Fibroblast of the aortic adventitia (primary cell): Measurements from ENCODE around the gene ZIC5.

DNA sequence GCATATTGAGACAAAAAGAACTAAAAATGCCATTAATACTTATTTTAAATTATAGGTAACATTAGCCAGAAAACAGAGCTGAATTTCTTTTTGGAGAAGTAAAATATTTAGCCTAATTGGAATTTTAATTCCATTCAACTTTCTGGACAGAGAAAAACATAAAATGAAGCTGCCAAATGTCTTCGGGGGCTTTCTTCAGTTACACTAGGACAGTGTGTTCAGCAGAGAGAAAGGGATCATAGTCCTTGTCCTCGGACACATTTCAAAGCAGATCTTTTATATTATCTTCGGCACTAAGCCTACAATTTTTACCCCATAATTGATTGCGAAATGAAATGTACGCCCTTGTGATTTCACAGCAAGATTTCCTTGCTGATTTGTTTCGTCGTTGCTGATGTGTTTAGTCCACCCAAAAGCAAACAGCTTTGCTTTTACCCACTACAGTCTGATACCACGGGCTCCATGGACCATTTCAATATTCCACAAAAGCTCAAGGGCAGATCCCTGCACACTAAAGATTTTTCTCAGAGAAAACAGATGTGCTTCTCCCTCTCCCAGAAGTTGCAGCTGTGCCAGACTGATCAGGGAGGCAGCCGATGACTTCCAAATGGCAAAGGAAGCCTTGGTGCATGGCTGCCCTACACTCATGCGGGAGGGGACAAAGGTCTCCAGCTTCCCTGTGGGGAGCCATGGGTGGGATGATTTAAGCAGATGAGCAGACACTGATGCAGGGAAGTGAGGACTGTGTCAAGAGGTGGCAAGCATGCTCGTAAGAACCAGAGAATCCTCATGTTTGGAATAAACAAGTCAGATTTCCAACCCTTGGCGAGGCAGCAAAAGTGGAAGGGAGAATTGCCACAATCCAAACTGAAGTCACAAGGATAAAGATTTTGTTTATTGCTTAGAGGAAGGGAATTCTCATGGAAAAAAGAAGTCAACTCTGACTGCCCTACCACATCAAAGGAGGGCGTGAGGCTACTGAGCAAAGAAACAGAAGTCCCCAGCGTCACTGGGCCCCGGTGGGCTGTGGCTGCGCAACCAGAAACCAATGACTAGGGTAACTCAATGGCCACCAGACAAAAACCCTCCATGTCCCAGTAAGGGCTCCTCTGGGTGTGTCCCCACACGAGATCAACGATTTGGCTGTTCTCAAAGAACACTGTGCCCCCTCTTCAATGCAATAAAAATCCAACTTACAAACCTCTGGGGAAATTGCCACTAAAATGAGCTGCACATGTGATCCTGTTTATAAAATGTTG, 81.0 kb downstream of the STK24 start:
- CAGE, long polyA plus RNA, result no peak

DNA sequence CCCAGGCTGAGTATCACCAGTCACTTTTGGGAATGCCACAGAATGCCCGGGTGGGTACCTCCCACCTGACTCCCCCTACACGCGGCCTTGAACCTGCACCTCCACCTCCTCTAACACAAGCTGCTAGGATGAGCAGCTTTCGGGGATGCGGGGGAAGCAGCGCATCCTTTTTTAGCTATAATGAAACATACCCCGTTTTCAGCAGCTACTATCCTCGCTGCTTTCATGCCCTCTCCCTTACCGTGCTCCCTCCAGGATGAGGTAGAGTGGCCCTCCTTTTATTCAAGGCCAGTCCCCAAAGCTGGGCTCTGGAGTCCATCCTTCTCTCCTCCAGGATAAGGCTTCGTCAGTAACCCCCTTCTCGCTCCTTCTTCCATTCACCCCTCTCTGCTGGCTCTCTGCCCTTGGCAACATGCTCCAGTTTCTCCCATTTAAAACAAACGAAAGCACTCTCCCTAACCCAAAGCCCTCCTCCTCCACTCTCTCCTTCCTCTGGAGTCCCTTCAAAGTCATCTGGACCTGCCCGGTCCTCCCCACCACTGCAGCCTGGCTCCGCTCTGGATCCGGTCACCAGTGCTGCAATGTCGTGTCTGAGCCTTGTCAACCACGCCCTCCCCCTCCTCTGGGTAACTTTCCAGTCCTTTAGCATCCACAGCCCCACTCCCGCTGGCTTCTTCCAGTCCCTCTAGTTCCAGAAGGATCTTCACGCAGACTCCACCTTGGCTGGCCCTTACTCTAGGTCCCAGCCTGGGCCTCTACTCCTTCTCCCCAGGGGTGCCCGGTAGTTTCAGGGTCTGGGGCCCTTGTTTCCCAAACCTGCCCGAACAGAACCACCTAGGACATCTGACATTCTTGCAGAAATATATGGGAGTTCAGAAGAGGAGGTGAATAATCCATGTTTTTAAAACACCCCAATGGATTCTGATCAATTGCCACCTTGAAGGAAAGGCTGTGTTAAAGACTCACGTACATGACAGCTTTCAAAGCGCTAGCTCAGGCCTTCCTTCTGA, 55.1 kb downstream of the STK24 start:
- CAGE, long polyA plus RNA, result no peak

- CAGE, long polyA plus RNA, result no peak
Observed at GRCh38 chr13:98548948-98550176, 27.5 kb downstream of the STK24 start.

GRCh38 chr13:98557860-98558629, 18.9 kb downstream of the STK24 start:
- CAGE, long polyA plus RNA, result no peak

- CAGE, long polyA plus RNA, result no peak
Observed at GRCh38 chr13:98571691-98572882, 4.8 kb downstream of the STK24 start.

- CAGE, long polyA plus RNA, result no peak
Observed at GRCh38 chr13:98650212-98651140, 73.6 kb upstream of the STK24 start.

DNA sequence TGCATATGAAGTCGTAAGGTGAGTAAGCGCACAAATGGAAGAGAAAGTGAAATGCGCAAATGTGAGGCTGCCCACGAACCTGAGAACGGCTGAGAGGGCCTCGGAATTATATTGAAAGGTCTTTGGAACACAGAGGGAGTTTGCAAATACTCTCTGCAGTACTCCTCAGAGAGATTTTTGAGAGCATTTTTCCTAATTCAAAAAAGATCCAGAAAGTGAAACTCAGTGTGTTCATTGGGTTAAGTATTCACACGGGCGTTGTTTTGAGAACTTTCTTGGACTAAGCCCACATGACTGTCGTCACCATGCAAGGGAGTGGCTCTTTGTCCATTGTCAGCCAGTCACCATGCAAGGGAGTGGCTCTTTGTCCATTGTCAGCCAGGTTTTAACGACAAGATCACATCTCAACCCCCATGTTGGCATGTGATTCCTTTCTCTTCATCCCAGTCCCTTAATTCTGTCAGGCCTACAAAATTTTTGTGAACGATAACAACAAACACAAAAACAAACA, 81.2 kb upstream of the STK24 start:
- CAGE, long polyA plus RNA, result no peak

GRCh38 chr13:98829414-98830084, 77.1 kb upstream of the SLC15A1 start:
- CAGE, long polyA plus RNA, result no peak

DNA sequence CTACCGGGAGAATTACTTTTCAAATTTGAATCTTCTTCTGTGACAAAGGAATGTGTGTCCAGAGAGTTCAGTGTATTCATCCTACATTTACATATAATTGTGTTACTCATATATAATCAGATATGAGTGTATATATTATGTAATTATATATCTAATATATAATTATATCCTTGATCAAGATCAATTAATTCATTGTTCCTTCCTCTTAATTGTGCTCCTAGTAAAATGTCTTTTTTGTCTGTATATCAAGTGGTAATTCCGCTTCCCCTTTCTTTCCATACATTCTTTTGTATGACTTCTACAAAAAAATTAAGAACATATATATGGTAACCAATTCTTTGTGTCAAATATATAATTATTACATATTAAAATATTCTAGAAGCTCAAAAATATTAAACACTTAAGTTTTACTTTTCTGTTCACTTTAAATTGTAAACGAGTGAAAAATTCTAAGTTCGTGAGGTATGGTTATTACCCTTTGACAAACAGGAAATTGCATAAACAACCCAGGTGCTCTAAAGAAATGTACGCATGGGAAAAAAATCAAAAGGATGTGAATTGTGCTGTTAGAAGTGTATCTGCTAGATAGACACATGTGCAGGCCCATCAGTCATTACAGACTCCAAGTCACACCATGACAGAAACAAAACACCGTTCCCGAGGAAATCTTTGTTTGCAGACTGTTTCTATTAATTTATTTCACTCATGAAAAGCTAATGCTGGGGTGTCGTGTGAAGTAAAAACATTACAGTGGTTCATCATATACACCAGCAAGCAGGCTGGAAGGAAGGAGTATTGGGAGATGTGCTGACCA, 16.9 kb upstream of the DOCK9 start:
- CAGE, long polyA plus RNA, result no peak

GRCh38 chr13:99196858-99197185, 3.8 kb upstream of the UBAC2 start:
- CAGE, long polyA plus RNA, result no peak

GRCh38 chr13:99218463-99218911, 17.8 kb downstream of the UBAC2 start:
- CAGE, long polyA plus RNA, result no peak

- CAGE, long polyA plus RNA, result no peak
Observed at GRCh38 chr13:99273234-99273795, 15.1 kb upstream of the GPR18 start.

DNA sequence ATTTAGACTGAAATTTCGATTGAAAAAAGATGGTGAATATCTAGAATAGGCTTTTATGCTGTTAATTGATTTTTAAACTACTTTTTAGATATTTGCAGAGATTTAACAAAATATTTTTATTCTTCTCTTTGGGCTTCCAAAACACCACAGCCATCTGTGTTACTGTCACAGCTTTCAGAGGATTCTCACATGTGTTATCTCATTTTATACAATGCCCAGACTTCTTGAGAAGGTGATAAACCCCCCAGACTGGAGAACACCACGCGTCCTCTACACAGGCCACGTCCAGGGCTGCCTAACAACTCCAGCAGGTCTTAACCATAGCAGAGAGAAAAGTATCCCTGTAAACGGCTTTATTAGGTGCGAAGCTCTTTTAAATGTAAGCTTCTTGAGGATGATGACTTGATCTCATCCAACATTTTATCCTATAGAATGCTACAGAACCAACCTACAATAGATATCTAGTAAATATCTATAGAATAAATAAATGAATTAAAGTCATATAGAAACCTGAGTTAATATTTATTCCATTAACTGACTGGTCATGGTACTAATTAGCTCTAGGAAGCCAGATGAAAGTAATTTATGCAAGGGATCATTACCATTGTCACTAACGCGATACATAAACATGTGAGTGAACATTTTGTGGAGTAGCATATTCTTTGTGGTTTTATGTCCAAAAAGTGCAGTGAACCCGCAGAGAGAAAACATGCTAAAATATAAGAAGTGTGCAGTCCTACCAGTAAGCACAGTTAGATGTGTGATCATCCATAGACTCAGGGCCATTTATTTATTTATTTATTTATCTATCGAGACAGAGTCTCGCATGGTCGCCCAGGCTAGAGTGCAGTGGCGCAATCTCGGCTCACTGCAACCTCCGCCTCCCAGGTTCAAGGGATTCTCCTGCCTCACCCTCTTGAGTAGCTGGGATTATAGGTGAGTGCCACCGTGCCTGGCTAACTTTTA, 1.8 kb downstream of the GPR183 start:
- CAGE, long polyA plus RNA, result no peak

DNA sequence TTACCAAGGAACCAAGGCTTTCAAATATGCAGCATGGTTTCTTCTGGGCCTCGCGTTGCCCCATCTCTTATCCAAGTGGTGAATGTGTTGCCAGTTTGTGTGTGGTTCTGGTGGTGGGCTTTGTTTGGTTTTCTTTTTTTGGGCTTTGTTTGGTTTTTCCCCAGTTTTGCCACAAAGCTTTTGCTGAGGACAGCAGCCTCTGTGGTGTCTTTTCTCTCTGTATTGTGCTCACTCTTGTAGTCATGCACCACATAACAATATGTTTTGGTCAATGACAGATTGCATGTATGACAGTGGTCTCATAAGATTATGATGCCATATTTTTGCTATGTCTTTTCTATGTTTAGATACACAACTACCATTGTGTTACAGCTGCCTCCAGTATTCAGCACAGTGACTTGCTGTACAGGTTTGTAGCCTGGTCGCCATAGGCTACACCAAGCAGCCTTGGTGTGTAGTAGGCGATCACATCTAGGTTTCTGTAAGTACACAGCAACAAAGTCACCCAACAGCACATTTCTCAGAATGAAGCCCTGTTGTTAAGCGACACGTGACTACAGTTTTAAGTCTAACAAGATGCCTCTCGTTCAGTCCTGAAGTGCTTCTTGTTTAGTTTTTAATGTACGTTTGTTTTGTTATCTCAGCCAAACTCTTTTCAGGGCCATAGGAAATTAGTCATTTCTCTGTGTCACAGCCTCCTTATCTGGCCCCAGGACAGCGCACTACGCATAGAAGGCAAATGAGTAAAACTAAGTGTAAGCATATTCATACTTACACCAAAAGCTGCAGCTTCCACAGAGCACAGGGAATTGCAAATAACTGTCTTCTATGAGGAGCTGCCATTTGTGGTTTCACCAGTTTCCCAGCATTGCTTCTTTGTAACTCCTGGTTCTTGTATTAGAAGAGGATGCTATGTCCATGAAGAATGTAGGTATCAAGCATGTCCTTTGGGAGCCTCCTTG, 49.9 kb upstream of the GPR183 start:
- CAGE, long polyA plus RNA, result no peak

DNA sequence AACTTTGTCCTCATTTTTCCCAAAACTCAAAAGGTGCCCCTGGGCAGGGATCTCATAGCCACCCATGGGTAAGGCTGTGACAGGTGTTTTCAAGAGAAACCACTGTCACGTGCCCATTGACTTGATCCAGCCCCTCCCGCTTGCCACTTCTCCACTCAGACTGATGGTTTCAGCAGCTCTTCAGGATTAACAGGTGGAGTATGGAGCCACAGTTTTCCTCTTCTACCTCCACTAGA, 63.3 kb upstream of the GPR183 start:
- CAGE, long polyA plus RNA, result no peak

DNA sequence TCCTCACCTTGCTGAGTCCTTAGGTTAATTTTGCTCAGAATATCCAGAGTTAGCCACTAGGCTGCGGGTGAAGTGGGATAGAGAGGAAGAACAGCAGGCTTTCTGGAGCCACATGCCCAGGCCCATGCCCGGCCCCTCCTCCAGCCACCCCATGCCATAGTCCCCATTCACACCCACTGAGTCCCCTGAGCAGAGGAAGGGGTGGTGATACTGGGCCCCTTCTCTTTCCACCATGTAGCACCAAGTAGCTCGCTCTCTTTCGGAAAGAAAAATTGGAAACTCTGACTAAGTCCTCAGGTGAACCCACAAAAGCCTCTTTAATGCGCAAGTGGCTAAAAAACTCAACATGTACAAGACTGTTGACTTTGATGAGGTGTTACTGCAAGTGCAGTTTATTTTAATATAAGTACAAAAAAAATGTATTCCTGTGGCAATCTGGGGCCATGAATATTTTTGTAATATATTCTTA, 76.8 kb upstream of the GPR183 start:
- CAGE, long polyA plus RNA, result no peak

DNA sequence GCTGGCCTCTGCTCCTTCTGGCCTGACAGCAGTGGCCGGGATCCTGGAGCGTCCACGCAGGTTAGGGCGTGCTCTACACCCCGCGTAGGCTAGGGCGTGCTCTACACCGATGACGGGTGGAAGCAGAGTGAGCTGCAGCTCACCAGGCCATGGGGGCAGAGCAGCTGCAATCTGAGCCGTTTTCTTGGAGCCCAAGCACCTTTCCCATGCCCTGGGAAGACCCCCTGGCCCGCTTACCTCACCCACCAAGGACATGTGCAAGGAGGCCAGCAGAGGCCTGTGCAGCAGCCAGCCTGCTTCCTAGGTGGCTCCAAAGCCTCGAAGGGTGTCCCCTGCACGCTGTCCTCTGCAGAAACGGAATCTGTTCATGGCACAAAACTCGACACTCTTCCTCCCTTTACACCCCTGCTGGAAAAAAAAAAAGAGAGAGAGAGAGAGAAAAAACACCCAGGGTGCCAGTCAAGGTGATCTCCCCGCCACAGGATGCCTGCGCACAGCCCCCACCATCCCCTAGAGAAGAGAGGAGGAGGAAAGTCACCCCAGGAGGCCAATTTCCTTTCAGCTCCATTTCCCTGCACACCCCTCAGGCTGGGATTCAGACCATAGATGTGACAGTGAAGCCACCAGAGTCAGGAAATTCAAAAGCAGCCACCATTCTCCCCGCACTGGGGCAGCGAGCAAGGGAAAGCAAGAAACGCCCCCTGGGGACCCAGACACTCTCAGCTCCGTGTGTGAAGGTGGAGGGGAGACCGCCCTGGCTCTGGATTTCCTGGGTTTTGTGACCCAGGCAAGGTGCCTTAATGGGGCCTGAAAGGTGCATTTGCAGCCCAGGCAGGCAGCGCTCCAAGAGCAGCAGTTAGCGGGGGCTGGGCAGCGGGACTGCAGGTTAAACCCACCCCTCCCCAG, 84.2 kb upstream of the TM9SF2 start:
- CAGE, long polyA plus RNA, result no peak

DNA sequence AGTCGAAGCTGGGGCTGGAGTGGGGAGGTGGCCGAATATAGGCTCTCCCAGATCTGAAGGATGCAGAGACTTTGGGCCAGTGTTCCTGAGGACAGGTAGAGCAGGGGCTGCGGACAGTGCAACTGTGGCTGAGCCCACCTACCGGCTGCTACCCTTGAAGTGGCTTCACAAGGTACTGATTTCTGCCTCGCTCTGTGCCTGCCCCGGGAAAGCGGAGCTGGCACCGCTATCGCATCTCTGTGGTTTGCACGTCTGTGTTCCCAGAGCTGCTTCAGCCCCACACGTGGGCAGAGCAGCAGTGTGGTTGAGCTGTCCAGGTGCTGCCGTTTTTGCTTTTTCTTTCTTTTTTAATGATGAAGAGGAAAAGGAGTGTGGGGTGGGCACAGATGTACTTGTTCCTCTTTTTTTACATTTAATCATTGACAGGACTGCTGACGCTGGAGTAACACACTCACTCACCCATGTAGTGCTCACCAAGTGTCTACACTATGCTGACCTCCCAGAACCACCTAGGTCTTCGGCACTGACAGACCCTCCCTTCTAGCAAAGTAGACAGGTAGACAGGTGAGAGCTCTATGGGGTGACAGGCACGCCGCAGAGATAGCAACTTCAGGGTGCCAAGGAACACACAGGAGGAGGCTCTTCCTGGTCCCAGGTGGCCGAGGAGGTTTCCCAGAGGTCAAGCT, 81.0 kb upstream of the TM9SF2 start:
- CAGE, long polyA plus RNA, result no peak

DNA sequence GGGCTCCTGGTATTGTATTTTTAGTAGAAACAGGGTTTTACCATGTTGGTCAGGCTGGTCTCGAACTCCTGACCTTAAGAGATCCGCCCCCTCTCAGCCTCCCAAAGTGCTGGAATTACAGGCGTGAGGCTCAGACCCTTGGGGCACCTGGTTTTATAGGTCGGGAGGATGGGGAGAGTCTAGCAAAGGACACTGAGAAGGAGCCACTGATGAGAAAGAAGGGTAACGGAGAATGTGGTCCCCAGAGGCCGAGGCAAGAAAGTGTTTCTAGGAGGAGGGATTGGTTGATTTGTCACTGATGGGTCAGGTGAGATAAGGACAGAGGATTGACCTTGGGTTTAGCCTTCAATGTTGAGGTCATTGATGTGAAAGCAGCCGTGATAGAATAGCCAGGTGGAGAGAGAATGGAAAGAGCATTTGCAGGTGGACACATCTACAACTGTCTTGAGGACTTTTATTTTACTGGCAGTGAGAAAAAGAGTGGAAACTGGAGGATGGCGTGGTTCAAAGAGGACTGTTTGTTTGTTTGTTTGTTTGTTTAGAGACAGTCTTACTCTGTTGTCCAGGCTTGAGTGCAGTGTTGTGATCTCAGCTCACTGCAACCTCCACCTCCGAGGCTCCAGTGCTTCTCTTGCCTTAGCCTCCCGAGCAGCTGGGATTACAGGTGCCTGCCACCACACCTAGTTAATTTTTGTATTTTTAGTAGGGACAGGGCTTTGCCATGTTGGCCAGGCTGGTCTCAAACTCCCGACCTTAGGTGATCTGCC, 23.6 kb downstream of the TM9SF2 start:
- CAGE, long polyA plus RNA, result no peak

- CAGE, long polyA plus RNA, result no peak
Observed at GRCh38 chr13:99971668-99972445, at the start of gene ZIC5. TSS of gene ZIC5 (minus strand) at chr13:99971767.